Glomerular endothelial cell (primary cell): Measurements from ENCODE around the gene RBMS3.

- RAMPAGE, long total RNA, result no peak
Measured at GRCh38 chr3:28337660-28338147, 10.8 kb upstream of the ZCWPW2 start.

- RAMPAGE, long total RNA, result no peak
Measured at GRCh38 chr3:28575105-28575813, 226.6 kb upstream of the AZI2 start.

DNA sequence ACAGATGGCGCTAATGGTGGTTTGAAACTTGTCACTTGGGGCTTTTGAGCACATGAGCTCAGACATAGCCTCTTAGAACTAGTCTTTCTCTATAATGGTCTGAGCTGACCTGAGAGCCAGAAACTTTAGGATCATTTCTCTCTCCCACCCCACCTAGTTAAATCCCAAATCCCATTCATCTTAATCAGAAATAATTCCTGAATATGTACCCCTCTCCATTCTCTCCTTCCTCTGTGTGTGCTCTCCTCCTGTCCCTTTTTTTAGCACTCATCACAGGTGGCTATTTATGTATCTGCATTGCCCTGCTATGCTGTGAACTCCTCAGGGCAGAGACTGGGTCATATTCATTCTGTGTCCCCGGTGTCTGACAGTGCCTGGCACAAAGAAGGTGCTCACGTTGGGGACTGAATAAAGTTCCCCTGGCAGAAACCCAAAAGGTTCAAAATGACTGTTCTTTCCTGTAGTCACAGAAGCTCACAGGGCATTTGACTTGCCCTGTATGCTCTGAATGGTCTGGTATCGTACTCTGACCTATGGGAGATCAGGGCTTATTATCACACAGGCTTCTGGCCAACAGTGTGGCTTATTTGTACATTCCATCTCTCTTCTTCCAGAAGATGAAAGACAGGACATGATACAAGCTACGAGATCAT, 319.3 kb upstream of the AZI2 start:
- RAMPAGE, long total RNA, result no peak

DNA sequence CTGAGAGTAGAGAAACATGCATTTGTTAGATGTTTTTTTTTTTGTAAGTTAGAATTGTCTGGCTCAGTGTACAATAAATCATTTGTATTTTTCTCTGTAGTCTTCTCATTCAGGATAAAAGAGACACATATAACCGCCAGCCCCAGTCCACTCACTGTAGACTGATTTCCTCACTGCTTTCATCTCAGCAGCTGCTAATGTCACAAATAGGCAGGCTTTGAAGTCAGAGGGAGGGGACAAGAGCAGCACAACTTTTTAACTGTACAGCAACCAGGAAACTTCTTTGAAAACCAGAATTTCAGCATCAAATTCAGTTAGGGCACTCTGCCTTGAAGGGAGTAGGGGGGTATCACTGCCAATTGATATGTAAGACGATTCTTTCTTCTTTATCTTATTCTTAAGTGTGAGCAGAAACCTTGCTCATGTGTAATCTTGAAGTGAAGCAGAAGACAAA, 140.1 kb upstream of the RBMS3 start:
- RAMPAGE, long total RNA, result no peak

GRCh38 chr3:29279663-29280097, 1.2 kb upstream of the RBMS3 start:
- RAMPAGE, long total RNA, result no peak

DNA sequence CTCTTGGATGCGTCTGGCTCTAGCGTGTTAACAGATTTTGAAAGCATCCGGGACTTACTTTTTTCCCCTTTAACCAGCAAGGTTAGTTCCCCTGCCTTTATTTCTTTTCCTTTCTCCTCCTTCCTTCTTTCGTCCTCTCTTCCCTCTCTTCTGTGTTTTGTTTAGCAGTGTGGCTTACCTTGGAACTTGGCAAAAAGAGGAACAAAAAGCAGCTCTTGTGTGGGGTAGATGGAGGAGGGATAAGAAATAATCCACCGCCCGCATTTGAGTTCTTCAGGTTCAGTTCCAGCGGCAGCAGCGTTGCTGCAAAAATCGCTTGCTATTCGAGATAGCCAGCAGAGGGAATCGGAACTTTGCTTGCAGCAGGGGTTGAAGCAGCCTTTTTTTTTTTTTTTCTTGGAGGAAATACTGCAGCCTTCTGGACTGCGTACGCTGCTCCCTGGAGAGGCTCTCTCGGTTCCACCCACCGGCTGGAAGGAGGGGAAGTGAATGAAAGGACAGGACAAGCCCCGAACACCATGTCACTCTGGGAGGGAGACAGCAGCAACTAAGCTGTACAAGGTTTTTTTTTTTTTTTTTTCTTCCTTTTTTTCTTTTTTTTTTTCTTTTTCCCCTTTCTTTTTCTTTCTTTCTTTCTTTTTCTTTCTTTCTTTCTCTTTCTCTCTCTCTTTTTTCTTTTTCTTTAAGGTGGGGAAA, at the start of gene RBMS3:
Gene RBMS3 (plus strand): TSS at position 519 of the 696 bp plus-strand sequence.
- RAMPAGE, long total RNA, result start-site peak on the minus strand centred at position 314 of the sequence, 67 bp wide, 15 and 8 reads in 2 replicates

DNA sequence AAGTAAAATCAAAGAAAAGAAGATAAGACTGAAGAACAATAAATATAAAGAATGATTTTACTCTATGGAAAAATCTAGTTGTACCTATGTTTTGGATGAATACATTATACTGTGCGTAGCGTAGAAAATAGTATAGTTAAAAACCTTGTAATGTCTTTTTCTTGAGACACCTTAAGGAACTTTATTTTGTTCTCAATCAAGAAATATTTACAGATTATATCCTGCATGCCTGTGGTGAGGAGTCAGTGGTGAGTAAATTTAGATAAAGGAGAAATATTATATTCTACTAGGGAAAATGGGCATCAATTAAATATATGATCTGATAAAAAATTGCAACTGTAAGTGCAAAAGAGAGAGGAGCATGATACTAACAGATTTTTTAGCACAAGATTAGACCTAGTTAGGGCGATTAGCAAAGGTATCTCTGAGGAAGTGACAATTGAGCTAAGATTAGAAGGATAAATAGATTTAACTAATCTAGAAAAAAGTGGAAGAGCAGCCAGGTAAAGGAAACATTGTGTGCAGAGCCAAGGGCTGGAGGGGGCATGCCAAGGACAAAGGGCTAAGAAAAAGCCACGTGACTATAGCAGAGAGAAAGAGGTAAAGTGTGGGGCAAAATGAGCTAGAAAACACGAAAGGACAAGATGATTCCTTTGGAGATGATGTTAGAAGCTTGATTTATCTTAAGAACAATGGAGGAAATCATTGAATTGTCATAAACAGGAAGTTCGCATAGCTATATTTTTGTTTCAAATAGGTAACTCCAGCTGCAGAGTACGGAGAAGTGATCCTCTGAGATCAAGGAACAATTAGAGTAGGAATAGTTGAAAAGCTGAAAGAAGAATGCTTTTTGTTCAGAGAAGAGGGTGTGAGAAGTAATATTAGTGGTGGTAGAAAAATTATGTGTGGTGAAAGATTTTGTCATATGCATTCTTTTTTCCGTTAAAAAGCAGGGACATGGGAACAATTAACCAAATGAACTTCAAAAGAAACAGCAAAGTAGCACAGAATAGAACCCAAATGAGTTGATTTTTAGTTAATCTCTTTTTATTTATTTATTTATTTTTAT, 158.0 kb downstream of the RBMS3 start:
- RAMPAGE, long total RNA, result no peak

DNA sequence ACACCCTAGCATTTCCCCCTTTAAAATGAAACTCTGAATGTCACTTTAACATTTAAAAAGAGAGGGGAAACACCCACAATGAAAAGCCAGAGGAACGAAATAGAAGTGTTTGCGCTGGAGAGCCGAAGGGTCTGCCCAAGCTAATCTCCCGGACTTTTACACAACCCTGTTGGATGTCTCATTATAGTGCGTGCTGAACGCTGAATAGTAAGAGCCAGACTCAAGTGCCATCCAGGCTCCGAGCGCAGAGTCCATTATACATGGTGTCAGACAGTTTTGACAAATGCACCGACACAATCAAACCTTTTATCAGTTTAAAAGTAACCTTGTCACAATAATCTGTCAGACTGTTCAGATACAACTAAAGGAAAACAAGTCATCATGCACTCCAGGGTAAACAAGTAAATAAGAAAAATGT, 159.7 kb downstream of the RBMS3 start:
- RAMPAGE, long total RNA, result no peak

DNA sequence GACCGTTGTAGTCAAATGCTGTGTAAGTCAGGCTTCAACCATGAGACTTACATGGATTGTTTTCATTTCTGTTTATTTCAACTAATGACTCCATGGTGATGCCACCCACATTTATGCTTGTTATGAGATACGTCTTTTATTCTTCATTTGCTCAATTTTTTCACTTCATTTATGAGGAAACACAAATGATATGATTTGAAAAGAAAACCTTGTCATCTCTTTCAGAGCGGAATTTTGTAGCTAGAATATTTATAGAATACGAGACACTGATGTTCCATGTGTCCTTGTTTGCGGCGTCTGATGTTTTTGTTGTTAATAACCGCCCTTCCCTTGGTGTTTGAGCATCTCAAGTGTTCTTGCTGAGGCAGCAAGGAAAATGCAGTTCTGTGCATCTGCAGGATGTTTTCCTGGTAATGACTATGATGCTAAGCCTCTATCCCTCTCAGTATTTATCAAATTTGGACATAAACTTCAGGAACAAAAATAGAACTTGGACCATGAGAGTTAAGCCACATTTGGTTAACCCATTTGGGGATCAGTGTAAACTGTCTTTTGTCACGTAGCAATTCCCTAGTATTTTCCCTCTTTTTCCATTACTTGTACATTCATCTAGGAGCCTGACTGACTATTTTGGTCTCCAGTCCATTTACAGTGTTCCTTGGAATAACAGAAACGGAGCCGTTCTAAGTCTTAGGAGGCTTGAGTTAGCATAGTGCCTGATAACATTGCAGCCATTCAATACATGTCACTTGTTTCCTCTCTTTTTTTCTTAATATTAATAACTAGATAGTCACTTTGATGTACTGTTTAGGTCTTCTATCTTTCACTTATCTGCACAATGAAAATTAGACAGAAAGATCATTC, 250.7 kb downstream of the RBMS3 start:
- RAMPAGE, long total RNA, result no peak

- RAMPAGE, long total RNA, result no peak
Measured at GRCh38 chr3:29598548-29599259, 317.8 kb downstream of the RBMS3 start.

GRCh38 chr3:29694888-29695270, 414.0 kb downstream of the RBMS3 start:
- RAMPAGE, long total RNA, result no peak

- RAMPAGE, long total RNA, result no peak
Measured at GRCh38 chr3:30611607-30612547, 5.5 kb downstream of the TGFBR2 start.

DNA sequence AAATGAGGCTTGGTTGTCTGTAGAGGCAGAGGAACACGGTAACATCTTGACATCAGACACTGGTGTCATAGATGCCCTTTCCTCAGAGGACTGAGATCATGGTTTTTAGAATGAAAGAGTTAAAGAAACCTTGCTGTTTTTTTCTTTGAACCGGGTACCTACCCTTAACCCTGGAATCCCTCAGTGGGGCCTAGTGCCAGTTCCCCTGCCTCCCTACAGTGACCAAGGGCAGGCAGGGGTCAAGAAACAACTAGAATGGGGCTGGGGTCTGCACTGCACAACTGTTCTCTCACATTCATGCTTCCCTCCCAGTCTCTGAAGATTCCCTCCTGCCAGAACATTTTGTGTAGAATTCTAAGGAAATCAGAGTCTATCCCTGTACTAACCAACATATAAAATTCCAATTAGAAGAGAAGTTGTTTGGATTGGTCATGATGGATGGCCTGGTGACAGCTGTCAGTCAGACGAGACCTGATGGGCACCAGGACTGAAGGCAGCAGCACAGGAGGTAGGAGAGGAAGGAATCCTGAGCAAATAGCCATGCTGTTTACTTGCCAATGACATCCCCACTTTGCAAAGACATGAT, 47.9 kb downstream of the TGFBR2 start:
- RAMPAGE, long total RNA, result no peak

DNA sequence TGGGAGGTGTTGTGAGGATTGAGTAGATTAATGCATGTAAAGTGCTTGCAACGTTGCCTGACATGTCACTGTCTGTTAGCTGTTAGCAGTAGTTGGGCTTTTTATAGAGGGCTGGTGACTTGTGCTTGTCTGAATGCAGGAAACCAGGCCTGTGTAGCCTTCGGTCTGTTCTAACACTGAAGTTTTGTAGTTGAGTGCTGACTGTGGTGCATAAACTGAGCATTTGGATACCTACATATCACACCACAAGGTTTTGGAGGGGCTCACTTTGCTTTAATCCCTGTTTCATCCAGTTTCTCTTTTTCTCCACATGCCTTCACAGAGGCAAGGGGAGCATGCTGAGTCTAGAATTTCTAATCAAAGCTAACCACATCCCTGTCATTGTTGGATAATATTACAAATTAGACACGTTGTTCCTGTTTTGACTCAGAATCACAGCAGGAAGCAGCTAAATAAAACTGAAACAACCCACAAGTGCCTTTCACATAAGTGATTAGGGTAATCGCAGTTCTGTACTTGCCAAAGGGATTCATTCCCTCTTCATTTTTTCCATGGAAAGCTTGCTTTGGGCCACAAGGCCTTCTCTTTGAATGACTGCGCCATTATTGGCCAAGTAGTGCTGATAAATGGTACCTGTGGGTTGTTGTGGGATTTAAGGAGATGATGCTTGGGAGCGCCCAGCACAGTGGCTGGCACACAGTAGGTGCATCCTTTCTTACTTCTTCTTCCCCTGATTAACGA, 48.9 kb downstream of the TGFBR2 start:
- RAMPAGE, long total RNA, result no peak

GRCh38 chr3:30688783-30689736, 82.7 kb downstream of the TGFBR2 start:
- RAMPAGE, long total RNA, result no peak

DNA sequence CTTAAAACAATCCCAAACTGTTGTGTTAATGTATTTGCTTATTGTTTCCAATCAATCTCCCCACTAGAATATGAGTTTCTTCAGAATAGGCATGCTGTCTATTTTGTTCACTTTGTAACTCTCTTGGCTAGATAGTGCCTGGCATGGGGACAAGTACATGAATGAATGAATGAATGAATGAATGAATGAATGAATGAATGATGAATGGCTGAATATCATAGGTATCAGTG, 294.8 kb upstream of the GADL1 start:
- RAMPAGE, long total RNA, result no peak

GRCh38 chr3:31285818-31286096, 247.0 kb upstream of the STT3B start:
- RAMPAGE, long total RNA, result no peak

DNA sequence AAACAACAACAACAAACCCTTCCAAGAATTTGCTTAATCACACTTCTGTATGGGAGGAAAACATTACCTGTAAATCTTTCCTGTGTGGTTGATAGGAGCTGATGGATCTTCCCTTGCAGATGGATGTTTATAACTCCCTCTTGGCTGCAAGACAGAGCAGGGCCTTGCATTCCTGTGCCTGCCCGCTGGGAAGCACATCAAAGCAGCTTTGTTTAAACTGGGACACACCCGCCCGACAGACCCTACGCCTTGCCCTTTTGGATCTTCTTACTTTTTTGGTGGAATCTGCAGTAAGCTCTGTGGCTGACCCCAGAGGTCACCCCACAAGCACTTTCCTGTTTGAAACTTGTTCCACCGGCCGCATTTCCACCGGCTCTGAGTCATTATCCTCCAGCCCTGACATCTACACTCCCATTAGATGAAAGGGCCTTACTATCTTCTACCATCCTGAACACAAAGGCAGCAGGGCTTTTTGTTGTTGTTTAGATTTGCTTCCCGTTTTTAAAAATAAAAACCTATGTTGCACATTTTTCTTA, 244.1 kb upstream of the STT3B start:
- RAMPAGE, long total RNA, result no peak

GRCh38 chr3:31531553-31532240, 1.0 kb upstream of the STT3B start:
- RAMPAGE, long total RNA, result no peak

GRCh38 chr3:31533931-31534416, 1.2 kb downstream of the STT3B start:
- RAMPAGE, long total RNA, result no peak